ENCODE measurements around the genes OBP2A, GLT6D1, KCNT1 and DNLZ.

DNA sequence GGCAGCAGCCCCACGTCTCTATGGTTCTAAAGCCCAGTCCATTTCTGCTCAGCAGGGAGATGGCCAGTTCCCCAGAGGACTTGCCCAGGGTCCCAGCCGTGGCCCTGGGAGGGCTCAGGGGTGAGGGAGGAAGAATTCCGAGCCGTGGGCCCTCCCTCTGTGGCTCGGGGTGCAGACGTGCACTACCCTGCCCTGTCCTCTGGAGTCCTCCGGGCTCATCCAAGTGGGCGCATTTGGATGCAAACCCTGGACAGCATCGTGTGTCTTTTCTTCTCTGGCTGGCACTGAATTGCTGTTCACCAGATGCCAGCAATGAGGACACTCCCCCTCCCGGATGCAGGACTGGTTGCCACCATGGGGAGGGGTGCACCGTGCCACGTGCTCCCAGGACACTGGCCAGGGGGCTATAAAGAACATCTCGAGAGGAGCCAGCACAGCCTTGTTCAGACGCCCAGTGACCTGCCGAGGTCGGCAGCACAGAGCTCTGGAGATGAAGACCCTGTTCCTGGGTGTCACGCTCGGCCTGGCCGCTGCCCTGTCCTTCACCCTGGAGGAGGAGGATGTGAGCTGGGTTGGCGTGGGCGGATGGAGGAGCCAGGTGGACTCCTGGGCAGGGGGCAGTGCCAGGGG, at the start of gene OBP2A:
Gene OBP2A, plus strand, starts transcription at position 436 of the 630 bp plus-strand sequence.
- RRBS: 91% methylated on average over 3 of the region's 21 CpGs

DNA sequence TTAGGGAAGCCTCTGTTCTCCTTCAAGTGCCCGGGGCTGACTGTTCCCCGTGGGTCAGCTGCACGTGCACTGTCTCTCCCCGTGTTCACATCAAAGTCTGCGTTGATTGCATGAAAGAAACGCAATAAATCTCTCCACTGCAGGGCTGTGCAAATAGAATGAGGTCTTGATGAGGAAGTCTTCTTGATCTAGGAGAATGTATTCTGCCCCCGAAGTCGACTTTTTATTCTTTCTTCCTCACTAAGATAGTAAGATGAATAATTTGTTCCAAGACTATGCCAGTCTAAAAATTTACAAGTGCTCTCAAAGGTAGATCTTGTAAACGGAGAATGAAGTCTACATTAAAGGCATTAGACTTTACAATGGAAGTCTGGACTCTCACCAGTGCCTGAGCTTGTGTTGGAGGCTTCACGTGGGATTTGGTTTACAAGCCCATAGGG, at the start of gene GLT6D1:
Gene GLT6D1, minus strand, starts transcription at position 198 of the 440 bp plus-strand sequence.
- RRBS: no CpG with 5 or more reads among the region's 10 CpGs

DNA sequence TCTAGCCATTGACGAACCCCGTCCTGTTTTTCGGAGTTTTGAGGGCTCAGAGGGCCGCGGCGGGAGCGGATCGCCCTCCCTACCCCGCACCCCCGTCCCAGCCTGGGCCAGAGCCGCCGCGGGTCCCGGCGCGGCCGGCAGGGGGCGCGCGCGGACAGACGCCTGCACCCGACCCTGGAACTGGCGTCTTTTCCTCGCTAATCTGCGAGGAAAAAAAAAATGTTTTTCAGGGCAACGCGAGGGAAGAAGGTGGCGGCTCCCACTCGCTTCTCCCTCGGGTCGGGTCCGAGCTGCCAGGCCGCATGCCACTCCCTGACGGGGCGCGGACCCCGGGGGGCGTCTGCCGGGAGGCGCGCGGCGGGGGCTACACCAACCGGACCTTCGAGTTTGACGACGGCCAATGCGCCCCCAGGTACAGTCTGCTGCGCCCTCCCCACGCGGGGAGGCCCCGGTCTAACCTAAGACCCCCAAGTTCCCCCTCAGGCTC, at the start of gene KCNT1:
Gene KCNT1, plus strand, starts transcription at position 229 of the 487 bp plus-strand sequence.
- RRBS: 8% methylated on average over 9 of the region's 53 CpGs

- RRBS: 3% methylated on average over 33 of the region's 65 CpGs
Measured at GRCh38 chr9:135906476-135906982, 817 bp downstream of the CAMSAP1 start.

- RRBS: no CpG with 5 or more reads among the region's 52 CpGs
Measured at GRCh38 chr9:136049549-136050134, 45.4 kb downstream of the NACC2 start.

DNA sequence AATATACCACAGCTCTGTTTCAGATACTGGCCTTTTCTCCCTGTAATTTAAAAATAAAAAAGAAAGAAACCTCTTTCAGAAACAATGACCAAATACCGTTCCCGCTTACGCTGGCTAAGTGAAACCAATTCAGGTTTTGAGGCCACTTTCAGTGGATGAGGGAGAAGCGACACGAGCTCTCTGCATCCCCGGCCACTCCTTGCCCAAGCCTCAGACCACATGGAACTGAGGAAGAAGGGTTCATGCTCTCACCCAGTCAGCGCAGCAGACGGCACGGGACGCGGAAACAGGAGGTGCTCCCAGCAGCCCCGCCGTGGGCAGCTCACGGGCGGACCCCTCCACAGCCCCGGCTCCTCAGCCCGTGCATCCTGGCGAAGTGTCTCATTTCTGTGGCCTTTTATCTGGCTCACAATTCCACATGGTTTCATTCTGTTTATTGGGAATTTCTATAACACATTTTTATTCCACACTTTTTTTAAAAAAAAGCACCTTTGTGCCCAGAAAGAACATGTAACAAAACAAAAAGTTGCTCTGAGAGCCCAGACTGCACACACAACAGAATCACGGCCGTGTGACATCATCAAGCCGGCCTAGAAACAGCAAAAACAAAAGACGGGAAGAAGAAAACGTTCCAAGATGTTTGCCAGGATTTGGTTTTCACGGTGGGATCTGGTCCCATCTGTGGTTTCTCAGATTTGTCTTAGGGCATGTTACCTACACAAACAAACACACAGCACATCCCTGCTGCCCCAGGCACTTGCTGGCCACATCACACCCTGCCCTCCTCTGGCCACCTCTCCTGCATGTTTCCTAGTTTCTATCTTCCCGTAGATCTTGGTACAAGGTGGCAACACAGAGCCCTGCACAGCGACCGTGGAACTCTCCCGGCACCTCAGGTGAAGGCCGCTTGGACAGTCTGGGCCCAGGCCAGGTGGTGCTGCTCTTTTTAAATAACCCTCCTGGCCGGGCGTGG, 16.3 kb downstream of the QSOX2 start:
- RRBS: no CpG with 5 or more reads among the region's 31 CpGs

DNA sequence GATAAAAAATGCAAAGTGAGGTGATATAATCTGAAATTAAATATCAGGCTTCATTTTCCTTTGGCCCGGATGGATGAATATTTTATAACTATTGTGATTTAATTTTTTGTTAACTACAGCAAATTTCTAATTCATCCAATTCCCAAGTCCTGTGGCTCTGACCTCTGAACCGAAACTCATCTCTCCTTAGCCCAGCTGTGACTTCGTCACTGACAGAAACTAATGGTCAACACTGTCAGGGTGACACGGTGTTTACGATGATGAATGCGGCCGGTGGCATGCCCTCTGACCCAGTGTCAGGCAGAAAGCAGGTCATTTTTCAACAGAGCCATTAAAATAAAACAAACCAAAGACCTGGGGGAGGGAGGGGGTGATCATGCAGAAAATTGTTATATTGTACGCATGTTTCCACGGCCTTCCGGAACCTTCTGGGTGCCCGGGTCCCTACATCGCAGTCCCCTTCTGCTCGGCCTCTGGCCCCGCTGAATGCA, 8.4 kb downstream of the CCDC187 start:
- RRBS: no CpG with 5 or more reads among the region's 14 CpGs

- RRBS: 21% methylated on average over 36 of the region's 83 CpGs
Measured at GRCh38 chr9:136363539-136364272, at the start of gene DNLZ. DNLZ (minus strand) TSS chr9:136363744.

- RRBS: 100% methylated on average over 1 of the region's 20 CpGs
Measured at GRCh38 chr9:136391909-136392405, 8.0 kb downstream of the SNAPC4 start.

- RRBS: no CpG with 5 or more reads among the region's 9 CpGs
Measured at GRCh38 chr9:136411575-136412089, 1.2 kb downstream of the PMPCA start.

DNA sequence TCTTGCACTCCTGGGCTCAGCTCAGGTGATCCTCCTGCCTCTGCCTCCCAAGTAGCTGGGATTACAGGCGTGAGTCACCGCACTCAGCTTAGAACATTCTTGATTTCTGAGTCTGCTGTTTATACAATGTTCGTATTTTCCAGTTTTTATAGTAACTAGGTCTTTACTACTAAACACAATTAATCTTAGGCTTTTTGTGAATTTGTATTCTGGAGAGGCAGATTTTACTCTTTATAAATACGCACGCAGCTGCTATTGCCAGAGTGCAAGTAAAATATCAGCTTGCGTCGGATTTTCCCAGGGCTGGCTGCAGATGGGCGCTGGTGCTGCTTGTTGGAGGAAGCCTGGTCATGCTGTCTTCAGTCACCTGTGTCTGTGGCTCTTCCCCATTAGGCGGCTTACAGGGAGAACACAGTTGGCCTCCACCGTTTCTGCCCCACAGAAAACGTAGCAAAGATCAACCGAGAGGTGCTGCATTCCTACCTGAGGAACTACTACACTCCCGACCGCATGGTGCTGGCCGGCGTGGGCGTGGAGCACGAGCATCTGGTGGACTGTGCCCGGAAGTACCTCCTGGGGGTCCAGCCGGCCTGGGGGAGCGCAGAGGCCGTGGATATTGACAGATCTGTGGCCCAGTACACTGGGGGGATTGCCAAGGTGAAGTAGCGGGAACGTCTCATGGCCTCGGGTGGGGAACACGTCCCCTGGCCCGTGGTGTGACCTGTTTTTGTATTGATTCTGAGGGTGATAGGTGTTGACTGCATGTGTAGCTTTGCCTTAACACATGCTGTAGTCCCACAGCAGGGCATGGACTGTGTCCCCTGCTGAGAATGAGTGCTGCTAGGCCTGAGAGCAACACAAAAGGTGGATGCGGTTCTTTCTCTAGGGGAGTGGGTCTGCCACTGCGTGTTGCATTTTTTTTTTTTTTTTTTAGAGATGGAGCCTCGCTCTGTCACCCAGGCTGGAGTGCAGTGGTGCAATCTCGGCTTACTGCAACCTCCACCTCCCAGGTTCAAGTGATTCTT, 6.4 kb downstream of the PMPCA start:
- RRBS: no CpG with 5 or more reads among the region's 31 CpGs

DNA sequence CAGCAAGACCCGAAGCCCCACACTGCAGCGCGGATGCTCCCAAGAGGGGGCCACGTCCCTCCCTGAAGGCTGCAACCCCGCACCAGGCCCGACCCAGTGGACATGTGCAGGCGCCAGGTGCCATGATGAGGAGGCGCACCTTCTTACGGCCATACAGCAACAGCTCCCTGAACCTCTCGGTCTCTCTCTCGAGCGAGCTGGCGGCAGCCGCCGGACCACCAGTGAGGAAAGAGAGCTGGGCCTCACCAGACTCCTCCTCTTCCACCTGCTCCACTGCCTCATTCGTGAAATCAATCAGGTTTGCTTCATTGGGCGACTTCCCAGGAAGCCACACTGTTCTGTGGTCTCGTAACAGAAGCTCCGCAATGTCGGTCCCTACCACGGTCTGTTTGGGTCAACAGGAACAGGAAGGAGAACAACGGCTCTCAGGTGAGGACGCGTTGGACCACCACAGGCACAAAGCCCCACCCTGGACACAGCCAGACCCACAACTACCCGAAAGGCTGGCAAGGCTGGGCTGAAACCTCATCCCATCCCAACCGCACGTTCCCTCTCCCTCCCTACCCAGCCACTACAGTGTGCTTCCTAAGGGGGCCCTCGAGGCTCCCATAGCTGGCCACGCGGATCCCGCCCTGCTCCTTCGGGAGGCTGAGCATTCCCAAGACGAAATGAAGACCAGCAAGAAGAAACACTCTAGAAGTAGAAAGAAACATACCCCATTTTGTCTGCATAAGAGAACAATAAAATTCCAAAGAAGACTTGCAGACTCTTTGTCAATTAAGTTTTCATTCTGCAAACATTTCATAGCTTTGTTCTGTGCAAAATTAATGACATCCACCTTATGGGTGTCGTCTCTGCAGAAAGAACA, 19.9 kb downstream of the SEC16A start:
- RRBS: no CpG with 5 or more reads among the region's 34 CpGs

GRCh38 chr9:136501614-136502559, 19.0 kb upstream of the SEC16A start:
- RRBS: 95% methylated on average over 26 of the region's 61 CpGs

DNA sequence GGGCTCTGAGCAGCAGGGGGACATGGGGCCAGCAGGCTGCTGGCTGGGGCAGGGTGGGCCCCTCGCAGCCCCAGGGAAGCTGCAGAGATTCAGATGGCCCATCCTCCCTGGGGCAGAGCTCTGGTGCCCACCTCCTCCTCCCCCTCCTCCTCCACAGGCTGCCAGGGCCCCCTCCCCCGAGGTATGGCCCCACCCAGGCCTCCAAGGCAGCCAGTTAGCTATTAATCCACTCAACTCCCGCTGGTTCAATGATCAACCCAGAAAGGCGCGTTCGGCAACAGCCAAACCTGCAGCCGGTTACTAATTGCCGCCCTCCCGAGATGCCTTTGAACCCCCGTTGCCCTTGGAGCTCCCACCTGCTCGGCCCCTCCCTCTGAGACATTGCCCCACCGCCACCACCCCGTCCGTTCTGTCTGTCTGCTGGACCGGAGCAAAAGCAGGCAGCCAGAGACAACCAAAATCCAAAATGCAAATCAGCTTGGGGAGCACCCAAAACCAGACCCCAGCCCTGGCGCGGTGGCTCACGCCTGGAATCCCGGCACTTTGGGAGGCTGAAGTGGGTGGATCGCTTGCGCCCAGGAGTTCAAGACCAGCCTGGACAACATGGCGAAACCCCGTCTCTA, 25.8 kb downstream of the NOTCH1 start:
- RRBS: 88% methylated on average over 10 of the region's 23 CpGs

DNA sequence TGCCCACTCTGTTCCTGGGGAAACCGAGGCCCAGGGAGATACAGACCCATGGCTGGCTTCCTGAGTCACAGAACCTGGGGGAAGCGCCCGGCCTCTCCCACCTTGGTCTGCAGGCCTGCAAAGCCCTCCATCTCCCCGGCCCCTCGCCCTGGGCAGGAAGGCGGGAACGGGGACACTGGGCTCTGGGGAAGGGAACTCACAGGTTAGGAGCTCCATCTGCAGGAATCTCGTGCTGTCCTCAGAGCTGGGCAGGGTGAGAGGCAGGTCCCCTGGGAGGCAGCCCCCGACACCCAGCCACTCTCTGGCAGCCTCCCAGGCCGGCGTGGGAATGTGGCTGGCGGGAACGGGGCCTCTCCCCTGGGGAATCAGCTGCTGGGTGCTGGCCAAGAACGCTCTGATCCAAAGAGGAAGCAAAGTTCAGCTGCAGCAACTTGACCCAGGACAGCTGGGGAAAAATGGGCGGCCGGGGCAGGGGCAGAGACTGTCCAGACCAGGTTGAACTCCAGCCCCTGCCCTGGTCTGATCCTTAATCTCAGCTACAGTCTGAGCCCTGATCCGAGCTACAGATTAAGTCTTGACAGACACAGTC, 37.6 kb upstream of the EGFL7 start:
- RRBS: 20% methylated on average over 2 of the region's 17 CpGs

- RRBS: no CpG with 5 or more reads among the region's 19 CpGs
Measured at GRCh38 chr9:136648748-136649284, 13.9 kb upstream of the EGFL7 start.

GRCh38 chr9:136678586-136678993, 8.7 kb downstream of the AGPAT2 start:
- RRBS: no CpG with 5 or more reads among the region's 4 CpGs

- RRBS: 6% methylated on average over 21 of the region's 47 CpGs
Measured at GRCh38 chr9:136712706-136713247, 405 bp downstream of the DIPK1B start.

GRCh38 chr9:136713405-136714094, 1.2 kb downstream of the DIPK1B start:
- RRBS: 68% methylated on average over 4 of the region's 16 CpGs

GRCh38 chr9:136789115-136789830, 1.9 kb upstream of the TMEM141 start:
- RRBS: no CpG with 5 or more reads among the region's 11 CpGs

All from OVCAR3 (cell line).